Cerebellum (tissue), 5 donors: ENCODE measurements around the gene PLEKHG7.

DNA sequence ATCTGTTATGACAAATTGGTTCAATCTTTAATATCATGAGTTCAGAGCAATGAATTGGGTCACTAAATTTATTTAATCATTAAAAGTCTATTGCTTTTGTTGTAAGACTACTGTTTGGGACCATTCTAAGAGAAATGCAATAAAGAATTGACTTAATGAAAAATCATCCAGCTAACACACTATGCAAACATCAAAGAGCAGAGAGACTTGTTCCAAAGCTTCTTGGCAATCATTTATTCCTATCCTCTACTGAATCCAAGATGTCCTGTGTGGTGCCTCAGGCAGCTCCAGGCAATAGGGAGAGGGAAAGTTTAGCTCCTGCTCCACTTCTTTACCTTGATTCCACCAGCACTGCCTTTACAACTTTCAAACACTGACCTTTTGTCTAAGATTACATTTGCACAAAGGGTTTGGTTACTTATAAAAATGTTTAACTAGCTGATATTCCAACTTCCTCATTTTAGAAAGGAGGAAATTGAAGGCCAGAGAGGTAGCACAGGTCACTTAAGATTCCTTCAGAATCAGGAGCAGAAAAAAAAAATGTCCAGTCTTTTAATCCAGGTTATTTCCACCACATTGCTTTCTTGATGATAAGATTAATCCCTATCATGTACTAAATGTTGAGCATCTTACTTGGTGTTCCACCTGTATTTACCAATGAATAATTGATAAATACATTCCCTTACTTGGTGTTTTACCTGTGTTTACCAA is 192.8 kb downstream of the BTG1 start:
- PRO-cap, 3 experiments = no peak in any of the 3 experiments
- RAMPAGE, long total RNA = no peak

- PRO-cap, 3 experiments = peak in 1 of 3 experiments; most common plus-strand start chr12:92075627 (in 1); most common minus-strand start chr12:92075529 (in 1)
- RAMPAGE, long total RNA = no peak
Observed at GRCh38 chr12:92075354-92076003, 70.2 kb downstream of the BTG1 start.

DNA sequence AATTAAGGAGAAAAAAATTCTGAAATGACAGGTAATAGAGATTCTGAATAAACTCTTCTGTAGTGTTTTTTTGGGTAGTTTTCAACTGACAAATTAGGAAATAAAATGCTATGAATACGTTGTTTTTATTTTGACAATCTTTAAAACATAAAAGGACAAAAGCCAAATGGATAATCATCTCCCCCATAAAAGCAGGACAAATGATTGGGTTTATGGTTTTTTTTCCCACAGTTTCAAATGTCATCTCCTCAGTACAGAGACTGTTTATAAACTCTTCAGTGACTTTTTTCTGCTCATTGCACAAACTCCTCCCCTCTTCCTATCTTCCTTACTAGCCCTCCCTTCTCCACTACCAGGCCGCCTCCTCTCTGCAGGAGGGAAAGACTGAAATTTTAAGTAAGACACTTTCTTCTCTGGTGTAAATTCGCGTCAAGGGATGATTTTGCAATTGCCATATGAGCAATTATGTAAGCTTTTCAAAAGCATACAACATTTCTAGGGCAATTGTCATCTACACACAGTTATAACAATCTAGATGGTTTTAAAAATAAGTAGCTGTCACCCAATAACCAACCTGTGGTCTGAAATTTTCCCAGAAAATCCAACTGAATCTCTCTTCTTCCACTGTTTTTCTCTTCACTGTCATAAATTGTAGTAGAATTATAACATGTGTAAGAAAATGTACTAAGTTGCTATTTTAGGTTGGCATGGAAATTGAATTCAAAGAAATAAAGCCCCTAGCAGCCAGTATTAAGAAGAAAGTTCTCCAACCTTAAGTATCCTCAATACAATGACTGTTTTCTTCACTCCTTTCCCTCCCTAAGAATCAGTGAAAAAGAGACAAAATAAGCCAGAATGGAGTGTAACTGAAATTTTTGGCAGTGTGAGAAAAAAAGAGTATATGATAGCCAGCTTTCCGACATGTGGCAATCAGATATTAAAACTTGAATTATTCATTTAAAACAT is 36.9 kb downstream of the BTG1 start:
- PRO-cap, 3 experiments = peak in 1 of 3 experiments; most common plus-strand start position 421 of the sequence (in 1); most common minus-strand start position 242 of the sequence (in 1)
- RAMPAGE, long total RNA = no peak

- PRO-cap, 3 experiments = no peak in any of the 3 experiments
- RAMPAGE, long total RNA = no peak
Observed at GRCh38 chr12:92128253-92129200, 17.1 kb downstream of the BTG1 start.

DNA sequence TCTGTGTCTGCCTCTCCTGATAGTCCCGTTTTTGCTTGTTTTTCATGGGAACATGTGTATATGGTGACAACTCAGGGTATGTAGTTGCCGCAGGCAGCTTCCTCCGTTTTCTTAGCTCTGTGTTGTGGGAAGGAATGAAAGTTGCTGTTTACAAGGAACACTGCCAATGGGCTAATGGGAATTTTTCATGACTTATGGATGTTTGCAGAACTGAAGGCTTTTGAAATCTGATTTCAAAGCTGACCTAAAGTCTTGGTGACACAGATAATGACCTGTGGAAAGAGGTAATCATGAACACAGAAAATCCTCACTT is 146.4 kb upstream of the BTG1 start:
- PRO-cap, 3 experiments = no peak in any of the 3 experiments
- RAMPAGE, long total RNA = no peak

- PRO-cap, 3 experiments = no peak in any of the 3 experiments
- RAMPAGE, long total RNA = no peak
Observed at GRCh38 chr12:92520712-92520911, 182.2 kb upstream of the PLEKHG7 start.

GRCh38 chr12:92557085-92557520 is 145.7 kb upstream of the PLEKHG7 start:
- PRO-cap, 3 experiments = no peak in any of the 3 experiments
- RAMPAGE, long total RNA = no peak

DNA sequence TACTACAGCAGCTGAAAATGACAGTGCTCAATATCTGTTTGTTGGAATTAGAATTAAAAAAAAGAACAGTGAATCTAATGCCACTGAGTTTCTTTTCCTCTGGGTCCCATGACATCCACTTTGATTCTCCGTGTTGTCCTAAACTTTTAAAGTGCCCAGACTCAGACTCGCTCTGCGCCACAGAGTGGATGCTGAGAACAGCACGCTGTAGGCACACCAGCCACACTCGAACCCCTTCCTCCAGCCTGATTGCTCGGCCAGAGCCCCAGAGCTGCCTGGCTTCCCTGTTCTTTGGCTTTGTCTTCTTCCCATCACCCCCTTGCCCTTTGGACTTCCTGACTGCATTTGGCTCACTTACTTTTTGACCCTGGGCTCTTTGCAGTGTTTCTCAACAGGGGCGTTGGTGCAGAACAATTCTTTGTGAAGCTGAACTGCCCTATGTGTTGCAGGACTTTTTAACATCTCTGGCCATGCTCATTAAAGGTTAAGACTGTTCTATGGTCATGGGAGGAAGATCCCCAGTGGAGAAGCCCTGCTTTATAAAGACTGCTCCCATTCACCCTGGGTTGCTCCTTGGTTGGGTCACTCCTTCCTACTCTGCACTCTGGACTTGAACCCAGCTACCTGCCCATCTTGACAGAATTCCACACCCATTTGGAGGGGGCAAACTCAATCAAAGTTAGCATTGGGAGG is 127.9 kb upstream of the PLEKHG7 start:
- PRO-cap, 3 experiments = no peak in any of the 3 experiments
- RAMPAGE, long total RNA = no peak

GRCh38 chr12:92702535-92703475 is at the start of gene PLEKHG7:
TSS of gene PLEKHG7 (plus strand) at chr12:92702989.
- PRO-cap, 3 experiments = no peak in any of the 3 experiments
- RAMPAGE, long total RNA = no peak

- PRO-cap, 3 experiments = no peak in any of the 3 experiments
- RAMPAGE, long total RNA = no peak
Observed at GRCh38 chr12:92802143-92802757, 99.5 kb downstream of the PLEKHG7 start.

DNA sequence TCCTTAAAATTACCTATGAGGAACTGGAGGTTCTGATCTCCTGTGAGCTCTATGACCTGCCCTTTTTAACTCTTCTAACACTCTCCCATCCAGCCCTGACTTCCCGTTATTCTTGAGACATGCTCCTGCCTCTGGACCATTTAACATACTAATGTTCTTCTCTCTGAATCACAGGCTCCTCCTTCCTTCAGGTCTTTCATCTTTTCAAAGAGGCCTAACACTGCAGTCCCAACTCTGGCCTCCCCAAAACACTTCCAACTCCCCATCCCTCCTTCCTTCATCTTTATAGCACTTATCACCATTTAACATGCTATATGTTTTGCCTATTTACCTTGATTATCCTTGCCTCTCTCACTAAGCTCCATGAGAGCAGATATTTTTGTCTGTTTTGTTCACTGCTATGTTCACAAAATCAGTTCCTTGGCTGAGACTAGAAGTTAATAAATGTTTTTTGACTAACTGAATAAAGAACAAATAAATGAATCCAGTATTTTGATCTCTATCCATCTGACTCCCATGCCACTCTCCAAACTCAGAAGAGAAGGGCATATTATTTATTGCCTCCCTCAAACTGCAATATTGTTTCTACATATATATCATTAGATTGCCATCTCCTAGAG is 104.5 kb downstream of the EEA1 start:
- PRO-cap, 3 experiments = no peak in any of the 3 experiments
- RAMPAGE, long total RNA = no peak

- PRO-cap, 3 experiments = no peak in any of the 3 experiments
- RAMPAGE, long total RNA = no peak
Observed at GRCh38 chr12:92852061-92852450, 77.0 kb downstream of the EEA1 start.

DNA sequence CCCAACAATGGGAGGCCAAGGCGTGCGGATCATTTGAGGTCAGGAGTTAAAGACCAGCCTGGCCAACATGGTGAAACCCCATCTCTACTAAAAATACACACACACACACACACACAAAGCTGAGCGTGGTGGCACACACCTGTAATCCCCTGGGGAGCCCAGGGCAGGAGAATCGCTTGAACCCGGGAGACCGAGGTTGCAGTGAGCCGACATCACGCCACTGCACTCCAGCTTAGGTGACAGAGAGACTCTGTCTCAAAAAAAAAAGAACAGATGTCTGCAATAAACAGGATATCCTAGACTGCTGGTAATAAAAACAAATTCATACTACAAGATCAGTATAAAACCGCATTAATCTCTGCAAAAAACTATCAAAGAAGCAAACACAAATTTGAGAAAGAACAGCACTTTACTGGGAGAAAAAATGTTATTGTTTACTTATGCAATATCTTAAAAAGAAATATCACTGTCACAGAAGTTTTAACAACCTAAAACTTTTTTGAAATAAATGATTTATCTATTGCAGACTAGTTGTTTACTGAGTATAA is 23.7 kb downstream of the EEA1 start:
- PRO-cap, 3 experiments = no peak in any of the 3 experiments
- RAMPAGE, long total RNA = no peak

DNA sequence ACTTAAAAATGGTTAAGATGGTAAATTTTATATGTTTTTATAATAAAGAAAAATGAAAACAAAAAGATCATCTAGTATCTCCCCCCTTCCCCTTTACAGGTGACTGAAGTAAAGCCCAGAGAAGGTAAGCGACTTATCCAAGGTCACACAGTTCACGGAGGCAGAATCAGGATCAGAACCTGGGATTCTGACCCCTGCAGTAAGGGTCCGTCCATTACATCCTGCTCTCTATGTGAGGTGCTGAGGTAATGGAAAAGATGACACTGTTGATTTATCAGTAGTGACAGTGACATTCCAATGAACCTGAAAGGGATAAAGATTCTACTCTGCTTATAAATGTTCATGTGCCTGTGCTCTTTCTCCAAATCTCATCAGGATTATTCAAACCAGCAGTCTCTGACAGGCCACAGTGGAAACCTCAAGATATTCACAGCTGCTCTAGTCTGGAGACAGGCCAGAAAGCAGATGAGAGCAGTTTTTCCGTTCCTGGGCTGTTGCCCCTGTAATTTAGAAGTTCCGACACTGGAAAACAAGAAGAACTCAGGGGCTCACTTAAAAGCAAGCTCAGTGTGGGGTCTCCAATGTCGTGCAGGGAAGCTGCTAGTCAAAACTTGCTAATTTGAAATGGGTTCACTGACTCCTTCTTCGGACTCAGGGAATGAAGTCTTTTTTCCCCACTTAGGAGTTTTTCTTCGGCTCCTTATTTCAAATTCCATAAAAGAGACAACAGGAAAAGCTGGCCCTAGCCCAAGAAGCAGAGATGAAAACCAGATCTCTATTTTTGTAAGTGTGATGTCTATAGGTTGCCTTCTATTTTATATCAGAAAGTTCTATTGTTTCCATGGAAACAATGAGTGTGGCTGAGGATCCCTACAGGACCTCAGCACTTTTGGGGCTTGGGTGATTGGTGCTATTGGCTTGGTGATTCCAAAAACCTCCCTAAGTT is 131.8 kb upstream of the EEA1 start:
- PRO-cap, 3 experiments = no peak in any of the 3 experiments
- RAMPAGE, long total RNA = no peak

DNA sequence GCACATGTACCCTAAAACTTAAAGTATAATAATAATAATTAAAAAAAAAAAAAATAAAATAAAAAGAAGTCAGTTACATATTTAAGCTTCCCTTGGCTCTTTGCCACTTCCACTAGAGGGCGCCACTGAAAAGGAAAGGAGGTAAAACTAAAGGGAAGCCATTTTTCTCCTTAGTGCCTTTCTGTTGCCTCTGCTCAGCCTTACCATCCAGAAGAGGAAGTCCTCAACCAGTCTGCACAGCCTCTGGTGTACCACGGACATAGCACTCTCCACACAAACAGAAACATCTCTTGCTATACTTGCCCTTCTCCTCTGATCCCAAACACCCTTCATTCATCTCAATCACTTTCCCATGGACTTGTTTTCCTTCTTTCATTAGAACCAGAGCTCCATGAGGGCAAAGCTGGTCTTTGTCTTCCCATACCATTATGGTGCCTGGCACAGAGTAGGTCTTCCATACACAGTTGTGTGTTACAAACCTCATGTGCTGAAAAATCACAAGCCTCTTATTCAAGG is 169.0 kb upstream of the EEA1 start:
- PRO-cap, 3 experiments = no peak in any of the 3 experiments
- RAMPAGE, long total RNA = no peak

DNA sequence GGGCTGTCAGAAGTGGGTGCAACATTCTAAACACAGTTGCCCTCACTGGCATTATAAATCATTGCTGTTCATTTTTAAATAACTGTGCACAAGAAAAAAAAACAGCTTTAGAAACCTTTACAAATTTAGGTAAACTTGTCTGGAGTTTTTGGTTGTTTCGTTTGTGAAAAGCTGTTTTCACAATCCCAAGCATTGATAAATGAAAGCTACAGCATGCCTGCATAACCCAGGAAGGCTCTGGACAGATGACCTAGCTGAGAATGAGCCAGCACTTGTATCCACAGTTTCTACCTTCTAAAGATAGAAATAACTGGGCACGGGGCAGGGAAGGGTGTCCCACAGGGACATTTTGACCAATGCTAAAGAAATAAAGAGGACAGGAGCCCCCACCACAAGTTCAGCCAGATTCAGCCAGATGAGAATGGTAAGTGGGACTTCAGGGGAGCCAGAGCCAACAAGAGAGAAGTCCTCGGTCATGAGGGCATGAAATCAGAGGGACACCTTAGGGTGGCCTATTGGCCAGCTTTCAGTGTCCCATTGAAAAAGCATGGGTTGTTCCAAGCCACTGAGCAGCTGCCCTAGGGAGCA is 140.5 kb upstream of the NUDT4 start:
- PRO-cap, 3 experiments = no peak in any of the 3 experiments
- RAMPAGE, long total RNA = no peak

GRCh38 chr12:93315121-93315816 is 62.5 kb upstream of the NUDT4 start:
- PRO-cap, 3 experiments = no peak in any of the 3 experiments
- RAMPAGE, long total RNA = no peak

GRCh38 chr12:93361533-93362052 is 16.1 kb upstream of the NUDT4 start:
- PRO-cap, 3 experiments = no peak in any of the 3 experiments
- RAMPAGE, long total RNA = no peak

DNA sequence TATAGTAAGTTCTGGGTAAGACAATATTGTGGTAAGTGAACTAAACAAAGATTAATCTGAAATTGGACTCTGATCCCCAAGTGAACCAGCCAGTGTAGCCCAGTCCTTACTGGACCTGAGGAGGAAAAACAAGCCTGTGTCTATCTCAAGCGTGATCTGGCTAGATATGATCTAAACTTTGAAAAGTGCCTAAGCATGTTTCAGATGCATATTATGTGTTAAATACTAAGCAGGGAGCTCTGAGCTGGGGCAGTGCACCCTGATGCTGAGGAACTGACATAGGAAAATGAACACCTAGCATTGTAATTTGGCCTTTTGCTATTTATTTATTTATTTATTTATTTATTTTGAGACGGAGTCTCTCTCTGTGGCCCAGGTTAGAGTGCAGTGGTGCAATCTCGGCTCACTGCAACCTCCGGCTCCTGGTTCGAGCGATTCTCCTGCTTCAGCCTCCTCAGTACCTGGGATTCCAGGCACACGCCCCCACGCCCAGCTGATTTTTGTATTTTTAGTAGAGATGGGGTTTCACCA is 3.3 kb upstream of the NUDT4 start:
- PRO-cap, 3 experiments = no peak in any of the 3 experiments
- RAMPAGE, long total RNA = no peak

DNA sequence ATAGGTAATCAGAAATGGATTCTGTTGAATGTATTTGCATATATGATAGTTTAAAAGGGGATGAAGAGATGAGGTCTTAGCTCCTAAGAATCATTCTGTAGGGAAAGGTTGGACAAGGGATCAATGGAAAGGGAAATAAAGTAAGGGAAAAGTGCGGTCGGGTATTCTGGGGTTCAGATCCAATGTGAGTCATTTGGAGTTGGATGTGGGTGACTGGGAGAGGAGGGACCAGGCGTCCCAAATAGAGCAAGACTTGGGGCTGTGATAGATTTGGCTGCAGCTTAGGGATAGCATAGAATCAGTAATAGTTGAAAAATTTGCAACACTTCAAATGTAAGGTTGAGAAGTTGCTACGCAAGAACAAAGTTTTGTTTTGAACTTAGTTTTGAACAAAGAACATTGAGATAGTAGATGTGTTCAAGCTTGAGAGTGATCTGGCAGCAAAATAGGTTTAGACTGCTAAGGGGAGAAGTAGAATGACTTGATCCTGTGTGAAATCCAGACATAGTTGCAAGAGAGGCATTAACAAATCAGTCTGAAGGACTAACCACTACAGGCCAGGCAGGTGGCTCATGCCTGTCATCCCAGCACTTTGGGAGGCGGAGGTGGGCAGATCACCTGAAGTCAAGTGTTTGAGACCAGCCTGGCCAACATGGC is 3.8 kb downstream of the NUDT4 start:
- PRO-cap, 3 experiments = no peak in any of the 3 experiments
- RAMPAGE, long total RNA = no peak